ENCODE measurements around the gene UQCRHL.

- RRBS, 2 experiments: 90 to 94% methylated on average over 4 of the region's 9 CpGs
Measured at GRCh38 chr1:15785685-15786211, 21.7 kb downstream of the UQCRHL start.

DNA sequence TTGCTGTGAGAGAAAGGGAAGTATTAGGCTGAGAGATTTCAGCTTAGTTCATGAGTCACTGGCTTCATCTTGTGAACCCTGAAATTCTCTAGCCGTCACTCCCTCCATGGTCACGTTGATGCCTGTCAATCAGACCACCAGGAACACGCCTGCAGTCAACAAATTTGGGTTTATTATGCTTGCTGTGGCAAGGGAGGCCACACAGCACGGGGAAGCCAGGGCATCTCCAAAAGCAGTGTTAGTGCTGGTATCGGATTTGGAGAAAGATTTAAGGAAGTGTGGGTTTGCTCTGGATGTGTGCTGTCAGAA, 18.7 kb downstream of the UQCRHL start:
- RRBS, 2 experiments: no CpG with 5 or more reads among the region's 5 CpGs

- RRBS, 2 experiments: no CpG with 5 or more reads among the region's 6 CpGs
Measured at GRCh38 chr1:15799342-15799895, 8.0 kb downstream of the UQCRHL start.

DNA sequence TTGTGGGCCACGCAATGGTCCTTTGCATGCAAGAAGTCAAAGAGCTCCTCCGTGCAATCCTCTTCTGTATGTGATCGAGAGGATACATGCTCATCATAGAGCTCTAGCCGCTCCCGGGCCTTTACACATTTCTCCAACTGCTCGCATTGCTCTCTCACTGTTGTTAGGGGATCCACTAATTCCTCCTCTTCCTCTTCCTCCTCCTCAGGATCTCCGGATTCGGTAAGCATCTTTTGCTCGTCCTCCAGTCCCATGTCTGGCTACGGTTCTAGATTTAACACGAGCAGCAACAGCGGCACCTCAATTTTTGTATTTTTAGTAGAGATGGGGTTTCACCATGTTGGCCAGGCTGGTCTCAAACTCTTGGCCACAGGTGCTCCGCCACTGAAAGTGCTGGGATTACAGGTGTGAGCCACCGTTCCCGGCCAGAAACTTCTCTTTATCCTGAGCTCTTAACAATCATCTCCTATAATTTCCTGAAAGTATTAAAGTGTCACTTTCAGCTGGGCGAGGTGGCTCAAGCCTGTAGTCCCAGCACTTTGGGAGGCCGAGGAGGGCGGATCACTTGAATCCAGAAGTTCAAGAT, at the start of gene UQCRHL:
TSS of gene UQCRHL (minus strand) at position 254 of the 586 bp plus-strand sequence.
- RRBS, 2 experiments: 96% methylated on average over 3 of the region's 18 CpGs

GRCh38 chr1:15836708-15837795, 10.5 kb upstream of the SPEN start:
- RRBS, 2 experiments: 62 to 64% methylated on average over 8 of the region's 67 CpGs

DNA sequence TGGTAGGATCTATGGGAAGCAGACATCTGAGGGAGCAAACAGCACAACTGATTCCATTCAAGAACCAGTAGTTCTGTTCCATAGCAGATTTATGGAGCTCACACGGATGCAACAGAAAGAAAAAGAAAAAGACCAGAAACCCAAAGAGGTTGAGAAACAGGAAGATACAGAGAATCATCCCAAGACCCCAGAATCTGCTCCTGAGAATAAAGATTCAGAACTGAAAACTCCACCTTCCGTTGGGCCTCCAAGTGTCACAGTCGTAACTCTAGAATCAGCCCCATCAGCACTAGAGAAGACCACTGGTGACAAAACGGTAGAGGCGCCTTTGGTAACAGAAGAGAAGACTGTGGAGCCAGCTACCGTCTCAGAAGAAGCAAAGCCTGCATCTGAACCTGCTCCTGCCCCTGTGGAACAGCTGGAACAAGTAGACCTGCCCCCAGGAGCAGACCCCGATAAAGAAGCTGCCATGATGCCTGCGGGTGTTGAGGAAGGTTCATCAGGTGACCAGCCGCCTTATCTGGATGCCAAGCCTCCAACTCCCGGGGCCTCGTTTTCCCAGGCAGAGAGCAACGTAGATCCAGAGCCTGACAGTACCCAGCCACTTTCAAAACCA, 44.9 kb downstream of the ZBTB17 start:
- RRBS, 2 experiments: no CpG with 5 or more reads among the region's 12 CpGs

GRCh38 chr1:15931527-15932587, 44.0 kb downstream of the ZBTB17 start:
- RRBS, 2 experiments: no CpG with 5 or more reads among the region's 33 CpGs

GRCh38 chr1:15949629-15950226, 26.2 kb downstream of the ZBTB17 start:
- RRBS, 2 experiments: 2 to 5% methylated on average over 5 of the region's 21 CpGs

- RRBS, 2 experiments: no CpG with 5 or more reads among the region's 10 CpGs
Measured at GRCh38 chr1:16013685-16014216, 4.1 kb downstream of the HSPB7 start.

- RRBS, 2 experiments: no CpG with 5 or more reads among the region's 6 CpGs
Measured at GRCh38 chr1:16018834-16018965, 857 bp upstream of the HSPB7 start.

- RRBS, 2 experiments: 2 to 10% methylated on average over 1 of the region's 28 CpGs
Measured at GRCh38 chr1:16073016-16073363, 461 bp downstream of the FAM131C start.

GRCh38 chr1:16144277-16144887, 11.5 kb downstream of the EPHA2 start:
- RRBS, 2 experiments: no CpG with 5 or more reads among the region's 8 CpGs

- RRBS, 2 experiments: no CpG with 5 or more reads among the region's 11 CpGs
Measured at GRCh38 chr1:16180332-16180830, 24.5 kb upstream of the EPHA2 start.

DNA sequence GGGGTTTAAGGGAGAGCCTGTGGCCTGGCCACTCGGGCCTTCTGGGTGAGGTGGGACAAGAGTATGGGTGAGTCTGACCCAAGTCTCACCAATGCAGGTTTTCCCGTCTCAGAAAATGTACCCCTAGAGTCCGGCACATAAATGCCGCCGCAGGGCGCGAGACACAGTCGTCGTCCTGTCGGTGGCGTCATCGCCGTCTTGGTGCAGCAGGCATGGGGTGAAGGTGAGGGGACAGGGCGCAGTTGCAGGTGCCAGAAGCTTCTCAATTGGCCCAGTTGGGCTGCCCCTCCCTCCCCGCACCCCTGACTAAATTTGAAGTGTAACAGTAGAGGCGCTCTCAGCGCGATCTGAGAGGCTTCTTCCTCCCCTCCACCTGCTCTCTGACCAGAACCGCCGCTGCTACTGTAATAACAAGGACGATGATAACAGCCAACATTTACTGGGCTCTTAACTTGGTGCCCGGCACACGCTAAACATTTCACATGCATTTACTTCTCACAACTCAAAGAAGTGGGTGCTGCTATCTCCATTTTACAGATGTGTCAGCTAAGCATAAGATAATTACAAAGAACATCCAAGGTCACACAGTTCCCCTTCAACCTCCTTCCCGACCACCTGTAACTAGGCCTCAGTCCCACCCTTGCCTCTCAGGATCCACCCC, 8.6 kb downstream of the CPLANE2 start:
- RRBS, 2 experiments: no CpG with 5 or more reads among the region's 24 CpGs

DNA sequence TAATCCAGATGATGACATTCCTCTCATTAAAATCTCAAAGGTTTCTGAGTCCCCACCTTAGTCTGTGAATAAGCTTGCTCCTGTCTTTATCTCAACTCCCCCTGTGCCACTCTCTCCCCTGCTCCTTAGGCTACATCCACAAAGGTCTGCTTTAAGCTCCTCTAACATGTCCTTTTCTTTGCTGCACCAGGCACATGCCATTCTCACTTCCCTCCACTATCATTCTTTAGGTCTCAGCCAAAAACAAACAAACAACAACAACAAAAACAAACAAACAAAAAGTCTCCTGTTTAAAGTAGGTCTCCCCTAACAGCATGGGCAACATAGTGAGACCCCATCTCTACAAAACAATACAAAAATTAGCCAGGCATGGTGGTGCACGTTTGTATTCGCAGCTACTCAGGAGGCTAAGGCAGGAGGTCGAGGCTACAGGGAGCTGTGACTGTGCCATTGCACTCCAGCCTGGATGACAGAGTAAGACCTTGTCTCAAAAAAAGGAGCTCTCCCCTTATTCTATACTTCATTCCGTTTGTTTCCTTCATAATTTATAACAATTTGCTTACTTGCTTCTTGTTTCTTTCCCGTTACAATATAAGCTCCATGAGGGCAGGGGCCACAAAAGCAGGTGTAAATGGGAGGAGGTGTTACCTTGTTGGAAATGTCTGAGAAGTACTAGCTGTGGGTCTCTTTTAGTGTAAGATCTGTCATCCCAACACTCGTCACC, 52.6 kb upstream of the CPLANE2 start:
- RRBS, 2 experiments: no CpG with 5 or more reads among the region's 6 CpGs

GRCh38 chr1:16352751-16353674, 733 bp upstream of the FBXO42 start:
- RRBS, 2 experiments: no CpG with 5 or more reads among the region's 16 CpGs

GRCh38 chr1:16400231-16400880, 33.3 kb downstream of the SZRD1 start:
- RRBS, 2 experiments: no CpG with 5 or more reads among the region's 11 CpGs

GRCh38 chr1:16472530-16472969, 32.0 kb downstream of the NECAP2 start:
- RRBS, 2 experiments: no CpG with 5 or more reads among the region's 7 CpGs

GRCh38 chr1:16473015-16473864, 32.7 kb downstream of the NECAP2 start:
- RRBS, 2 experiments: no CpG with 5 or more reads among the region's 8 CpGs

Measured in bronchial epithelial cell (primary cell).